PC-3 (cell line): ENCODE data around the gene COX7A2L.

- RAMPAGE, long total RNA, result no peak
Measured at GRCh38 chr2:42359448-42360814, 1.1 kb downstream of the COX7A2L start.

DNA sequence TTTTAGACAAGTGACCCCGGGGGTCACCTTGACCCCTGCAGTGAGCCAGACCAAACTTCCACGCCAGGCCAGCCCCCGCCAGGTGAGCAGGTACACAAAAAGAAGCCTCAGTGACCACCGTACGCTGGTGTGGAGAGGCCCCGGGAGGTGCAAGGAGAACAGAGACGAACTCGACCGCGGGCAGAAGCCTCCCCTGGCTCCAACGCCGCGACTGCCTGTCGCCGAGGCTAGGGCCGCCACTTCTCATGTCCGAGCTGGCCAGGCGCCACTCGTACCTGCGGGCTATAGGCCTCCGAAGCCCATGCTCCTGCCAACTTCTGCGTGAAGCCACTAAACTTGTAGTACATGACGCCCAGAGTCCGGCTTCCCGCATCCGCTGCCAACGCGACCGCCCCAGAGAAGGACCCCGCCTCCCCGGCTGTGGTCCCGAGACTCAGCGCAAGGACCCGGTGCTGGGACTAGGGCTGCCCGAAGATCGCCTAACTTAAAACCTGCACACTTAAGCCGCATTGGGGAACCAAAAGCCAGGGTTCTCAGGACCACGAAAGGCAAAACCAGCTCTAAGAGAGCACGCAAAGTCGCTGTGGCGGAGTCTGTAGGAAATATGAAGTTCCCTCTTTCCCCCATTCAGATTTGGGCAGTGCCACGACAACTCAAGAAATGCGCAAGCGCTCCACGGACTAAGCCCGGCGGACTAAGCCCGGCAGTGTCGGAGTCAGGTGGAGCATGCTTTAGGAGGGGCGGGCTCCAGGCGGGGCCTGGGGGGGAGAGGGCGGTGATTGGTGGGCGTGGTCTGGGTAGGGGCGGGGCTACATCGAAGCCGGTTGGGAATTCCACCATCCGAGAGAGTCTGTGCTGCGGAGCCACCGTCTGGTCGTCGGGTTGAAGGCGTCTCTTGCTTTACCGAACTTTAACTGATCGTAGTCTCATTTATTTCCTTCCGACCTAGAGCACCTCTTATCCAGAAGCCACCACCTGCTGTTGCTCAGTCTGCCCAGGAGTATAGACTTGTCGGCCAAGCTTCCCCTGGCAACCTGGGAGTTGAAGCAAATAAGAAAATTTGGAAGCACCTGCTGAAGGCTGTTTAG, at the start of gene COX7A2L:
Gene COX7A2L (minus strand): TSS at position 403 of the 1,088 bp plus-strand sequence.
- RAMPAGE, long total RNA, result start-site peak on the minus strand centred at position 375 of the sequence, 57 bp wide, 95 and 121 reads in 2 replicates

DNA sequence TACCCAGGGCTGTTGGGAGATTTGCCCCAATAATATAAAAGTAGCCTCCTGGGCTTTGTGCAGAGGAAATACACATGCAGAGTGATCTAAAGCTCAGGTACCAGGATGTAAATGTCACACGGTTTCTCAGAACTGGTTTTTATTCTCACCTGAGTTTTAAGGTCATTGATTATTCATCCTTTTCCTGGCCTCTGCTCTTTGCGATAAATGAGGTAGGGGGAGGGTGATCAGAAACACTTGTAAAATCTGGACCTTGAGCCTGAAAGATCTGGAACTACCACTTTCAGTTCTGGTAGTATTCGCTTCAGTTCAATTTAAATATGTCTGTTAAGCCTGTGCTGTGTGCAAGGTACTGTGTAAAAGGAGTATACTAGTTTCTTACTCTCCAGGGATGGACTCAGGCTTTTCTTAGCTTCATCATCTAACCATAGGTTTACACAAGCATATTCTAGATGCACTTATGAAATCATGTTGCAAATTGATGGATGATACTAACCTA, 935 bp upstream of the COX7A2L start:
- RAMPAGE, long total RNA, result no peak

DNA sequence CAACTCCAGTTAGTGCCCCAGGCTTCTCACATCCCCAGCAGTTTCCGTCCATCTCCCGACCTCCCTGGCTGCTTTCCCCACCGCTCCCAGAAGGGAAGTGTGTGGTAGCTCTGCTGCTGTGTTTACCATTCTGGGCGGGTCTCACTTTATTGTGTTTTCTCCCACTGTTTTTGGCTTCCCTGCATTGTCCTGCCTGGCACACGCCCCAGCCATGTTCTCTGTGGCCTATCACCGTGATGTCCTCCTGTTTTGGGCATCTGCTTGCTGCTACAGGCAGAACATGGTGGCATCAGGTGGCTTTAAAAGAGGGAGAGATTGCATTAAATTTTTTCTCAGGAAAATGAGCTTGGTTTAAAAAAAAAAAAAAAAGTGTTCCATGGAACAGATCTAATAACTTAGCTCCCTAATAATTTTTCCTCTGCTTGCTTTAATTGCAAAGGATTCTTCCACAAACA, 7.9 kb upstream of the COX7A2L start:
- RAMPAGE, long total RNA, result no peak

GRCh38 chr2:42755163-42755844, 8.6 kb downstream of the OXER1 start:
- RAMPAGE, long total RNA, result no peak

DNA sequence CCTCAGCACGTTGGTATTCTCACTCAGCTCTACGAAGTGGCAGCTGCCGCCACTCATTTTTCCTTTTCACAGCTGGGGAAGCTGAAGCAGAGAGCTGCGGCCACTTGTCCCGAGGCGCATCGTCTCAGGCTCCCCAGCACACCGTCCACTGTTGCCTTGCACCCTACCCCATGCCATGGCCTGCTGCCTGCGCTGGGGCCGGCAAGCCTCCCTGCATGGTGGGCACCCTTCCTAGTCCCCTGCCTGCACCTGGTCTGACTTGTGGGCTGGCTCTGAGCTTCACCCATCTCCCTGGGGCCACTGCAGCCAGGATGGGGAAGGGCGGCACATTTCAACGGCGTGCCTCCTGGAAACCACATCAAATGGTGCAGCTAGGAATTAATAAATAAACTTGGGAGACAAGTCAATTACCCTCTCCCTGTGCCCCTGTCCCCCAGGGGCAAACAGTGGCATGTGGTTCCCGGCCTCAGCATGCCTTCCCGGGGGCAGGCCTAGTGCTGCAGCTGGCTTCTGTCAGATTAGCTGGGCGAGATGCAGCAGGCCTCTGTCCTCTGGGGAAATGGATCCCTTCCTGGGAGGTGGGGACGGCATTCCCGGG, 64.7 kb upstream of the HAAO start:
- RAMPAGE, long total RNA, result no peak

GRCh38 chr2:42931453-42931860, 139.1 kb upstream of the HAAO start:
- RAMPAGE, long total RNA, result no peak

DNA sequence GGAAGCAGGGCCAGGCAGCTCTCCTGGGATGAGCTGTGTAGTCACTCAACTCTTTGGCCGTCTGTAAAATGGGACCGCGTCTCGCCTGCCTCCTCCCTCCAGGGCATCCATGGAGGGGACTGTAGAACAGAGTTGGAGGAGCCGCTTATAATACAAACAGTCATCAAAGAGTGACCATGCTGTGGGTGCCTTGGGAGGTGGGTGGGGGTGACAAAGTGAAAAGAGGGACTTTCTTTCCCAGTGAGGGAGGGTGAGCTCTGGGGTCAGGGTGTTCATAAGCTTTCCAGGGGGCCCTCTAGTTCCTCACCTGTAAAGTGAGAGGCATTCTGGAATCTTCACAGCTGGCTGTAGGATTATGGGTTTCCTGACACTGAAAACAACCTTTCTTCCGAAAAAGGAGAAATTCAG, 169.7 kb upstream of the HAAO start:
- RAMPAGE, long total RNA, result no peak

- RAMPAGE, long total RNA, result no peak
Measured at GRCh38 chr2:42964650-42965207, 172.3 kb upstream of the HAAO start.

DNA sequence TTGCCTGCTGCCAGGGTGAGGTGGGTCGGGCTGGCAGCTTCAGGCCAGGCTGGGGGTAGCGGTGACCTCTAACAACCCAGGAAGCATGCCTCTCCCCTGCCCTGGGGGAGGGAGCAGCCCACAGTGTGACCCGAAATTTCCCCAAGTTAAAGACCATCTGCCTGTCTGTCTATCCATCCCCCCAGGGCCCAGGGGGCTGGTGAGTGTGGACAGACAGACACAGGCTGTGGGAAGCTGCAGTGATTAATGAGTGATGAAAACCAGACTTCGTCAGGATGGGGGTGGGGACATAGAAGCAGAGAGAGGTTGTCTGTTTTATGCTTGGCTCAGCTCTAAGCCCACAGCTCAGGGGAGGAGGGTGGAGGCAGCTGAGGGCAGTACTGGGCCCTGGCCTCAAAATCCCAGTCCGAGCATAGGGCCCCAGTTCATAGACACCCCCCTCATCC, 144.0 kb downstream of the ZFP36L2 start:
- RAMPAGE, long total RNA, result no peak

- RAMPAGE, long total RNA, result no peak
Measured at GRCh38 chr2:43139816-43140825, 86.3 kb downstream of the ZFP36L2 start.

DNA sequence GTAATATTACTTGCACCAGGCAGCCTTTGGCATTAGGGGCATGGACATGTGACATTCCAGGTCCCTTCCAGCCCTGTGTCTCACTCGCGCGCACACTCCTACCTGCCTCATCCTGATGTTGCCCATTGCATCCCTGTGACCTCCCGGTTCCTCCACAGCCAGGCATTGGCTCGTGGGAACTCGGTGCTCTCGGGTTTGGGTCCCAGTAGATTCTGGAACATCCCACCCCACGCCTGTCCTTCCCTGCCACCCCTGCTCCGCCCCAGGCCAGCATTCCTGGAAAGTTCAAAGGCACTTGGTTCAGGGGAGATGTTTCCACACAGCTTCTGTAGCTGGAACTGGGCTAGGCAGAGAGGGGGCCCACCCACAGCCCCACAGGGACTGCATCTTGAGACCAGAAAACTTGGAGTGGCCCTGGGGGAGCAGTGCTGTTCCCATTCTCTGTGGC, 69.0 kb downstream of the ZFP36L2 start:
- RAMPAGE, long total RNA, result no peak

DNA sequence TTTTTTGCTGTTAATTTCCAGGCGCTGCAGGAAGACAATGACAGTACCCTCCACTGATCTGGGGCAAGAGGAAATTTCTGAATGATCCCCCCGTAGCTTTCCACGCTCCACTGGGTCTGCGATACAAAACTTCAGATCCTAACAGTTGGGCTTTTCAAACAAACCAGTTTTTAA, 5.7 kb downstream of the ZFP36L2 start:
- RAMPAGE, long total RNA, result no peak

DNA sequence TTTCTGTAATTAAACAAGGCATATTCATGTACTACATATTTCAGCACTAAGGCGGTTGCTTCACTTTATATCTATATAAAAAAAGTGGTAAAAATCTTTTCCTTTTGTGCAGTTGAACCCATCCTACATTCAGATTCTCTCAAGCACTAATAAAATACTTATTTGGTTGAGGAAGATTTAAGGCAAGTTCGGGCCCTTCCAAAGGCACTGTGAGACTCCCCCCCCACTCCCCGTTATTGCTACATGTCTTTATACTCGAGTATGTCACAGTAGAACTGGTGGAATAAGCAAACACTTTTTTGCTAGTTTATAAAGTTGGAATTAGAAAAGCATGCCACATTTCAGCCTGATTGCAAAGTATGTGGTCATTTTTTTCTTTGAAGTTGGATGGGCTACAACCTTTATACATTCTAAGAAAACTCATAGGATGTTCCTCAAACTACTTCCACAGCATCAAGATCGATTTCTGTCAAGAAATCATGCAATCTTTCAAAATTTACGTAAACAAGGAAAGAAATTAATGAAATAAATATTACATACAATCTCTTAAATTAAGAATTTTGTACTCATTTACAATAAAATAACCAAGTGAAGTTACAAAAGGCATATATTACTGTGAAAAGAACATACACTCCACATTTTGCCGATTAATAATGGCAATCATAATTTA, 3.6 kb downstream of the ZFP36L2 start:
- RAMPAGE, long total RNA, result no peak

DNA sequence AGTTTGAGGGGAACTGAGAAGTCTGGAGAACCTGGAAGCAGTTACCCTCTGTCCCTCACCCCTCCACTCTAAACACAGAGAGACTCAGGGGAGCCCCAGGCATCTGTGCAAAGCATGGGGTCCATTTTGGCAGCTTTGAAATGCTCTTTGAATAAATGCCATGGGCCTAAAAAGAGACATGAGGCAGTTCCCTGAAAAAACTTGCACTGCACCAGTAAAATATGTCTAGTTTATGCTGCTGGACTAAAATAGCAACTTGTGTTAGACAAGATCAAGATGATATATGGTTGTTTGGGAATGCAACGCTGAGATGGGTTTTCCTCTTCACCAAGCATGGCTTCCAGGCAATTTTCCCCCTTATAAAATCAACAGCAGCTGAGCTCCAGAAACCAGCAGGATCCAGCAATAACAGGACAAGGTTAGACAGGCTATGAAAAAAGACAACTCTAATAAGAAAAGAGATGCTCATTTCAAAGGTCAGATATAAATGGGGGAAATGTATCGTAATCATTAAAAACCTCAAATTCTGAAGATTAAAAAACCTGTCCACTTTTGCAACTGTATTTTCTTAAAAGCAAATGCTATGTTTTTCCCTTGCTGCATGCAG, 122.9 kb upstream of the ZFP36L2 start:
- RAMPAGE, long total RNA, result no peak

- RAMPAGE, long total RNA, result no peak
Measured at GRCh38 chr2:43386977-43387497, 160.6 kb upstream of the ZFP36L2 start.

- RAMPAGE, long total RNA, result no peak
Measured at GRCh38 chr2:43469673-43470550, 125.9 kb downstream of the THADA start.

- RAMPAGE, long total RNA, result no peak
Measured at GRCh38 chr2:43486351-43487070, 109.3 kb downstream of the THADA start.

DNA sequence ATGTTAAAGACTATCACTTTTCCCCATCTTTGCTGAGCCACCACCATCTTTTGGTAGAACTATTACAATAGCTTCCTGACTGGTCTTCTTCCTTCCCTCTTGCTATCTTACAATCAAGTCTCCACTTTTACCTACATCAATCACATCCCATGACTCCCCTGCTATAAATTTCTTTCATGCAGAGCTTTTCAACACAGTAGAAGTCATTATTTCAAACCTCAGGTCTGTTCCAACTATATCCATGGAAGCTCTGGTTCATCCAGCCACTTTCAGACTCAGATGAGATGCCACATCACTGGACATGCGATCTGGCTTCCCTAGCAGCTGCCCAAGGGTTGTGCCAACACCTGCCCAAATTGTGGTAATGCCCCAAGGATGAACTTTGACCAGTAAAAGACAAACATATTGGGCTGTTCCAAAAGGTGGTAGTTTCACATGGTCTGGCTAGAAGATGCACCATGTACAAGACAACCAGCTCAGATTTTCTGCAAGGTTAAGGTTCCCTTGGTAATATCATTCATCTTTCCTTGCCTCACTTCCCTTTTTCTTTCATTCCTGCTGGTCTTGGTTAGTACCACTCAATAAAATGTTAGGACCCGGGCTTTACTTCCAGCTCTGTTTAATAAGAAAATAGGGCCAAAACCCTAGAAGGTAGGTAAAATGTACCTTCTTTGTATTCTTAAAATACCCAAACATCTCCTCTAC, 101.9 kb downstream of the THADA start:
- RAMPAGE, long total RNA, result no peak

DNA sequence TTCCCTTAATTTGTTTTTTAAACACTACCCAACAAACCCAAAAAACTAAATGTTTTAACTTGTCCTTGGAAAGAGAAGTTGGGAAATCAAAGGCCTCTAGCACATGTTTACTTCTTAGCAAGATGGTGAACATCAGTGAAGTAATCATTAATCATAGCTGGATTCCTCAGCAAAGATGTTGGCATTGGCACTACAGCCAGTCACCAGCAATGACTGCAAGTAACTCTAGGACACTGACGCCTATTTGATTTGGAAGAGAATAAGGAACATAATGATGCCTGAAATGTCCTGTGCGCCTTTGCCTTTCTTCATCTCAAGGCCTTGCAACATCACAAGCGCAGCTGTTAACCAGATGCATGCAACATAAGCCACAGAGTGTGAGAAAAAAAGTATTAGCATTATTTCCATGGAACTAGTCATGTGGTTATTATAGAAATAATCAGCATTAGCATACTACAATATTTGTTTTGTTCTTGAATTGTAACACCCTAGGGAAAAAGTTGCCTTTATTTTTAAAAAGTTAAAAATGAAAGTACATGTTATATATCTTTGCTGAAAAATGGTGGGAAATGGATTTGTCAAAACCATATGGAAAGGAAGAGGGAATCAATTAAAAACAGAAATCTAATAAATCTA, 55.7 kb downstream of the THADA start:
- RAMPAGE, long total RNA, result no peak